Skin of body (tissue), 2 donors: Measurements from ENCODE around the genes CFD and ARID3A.

DNA sequence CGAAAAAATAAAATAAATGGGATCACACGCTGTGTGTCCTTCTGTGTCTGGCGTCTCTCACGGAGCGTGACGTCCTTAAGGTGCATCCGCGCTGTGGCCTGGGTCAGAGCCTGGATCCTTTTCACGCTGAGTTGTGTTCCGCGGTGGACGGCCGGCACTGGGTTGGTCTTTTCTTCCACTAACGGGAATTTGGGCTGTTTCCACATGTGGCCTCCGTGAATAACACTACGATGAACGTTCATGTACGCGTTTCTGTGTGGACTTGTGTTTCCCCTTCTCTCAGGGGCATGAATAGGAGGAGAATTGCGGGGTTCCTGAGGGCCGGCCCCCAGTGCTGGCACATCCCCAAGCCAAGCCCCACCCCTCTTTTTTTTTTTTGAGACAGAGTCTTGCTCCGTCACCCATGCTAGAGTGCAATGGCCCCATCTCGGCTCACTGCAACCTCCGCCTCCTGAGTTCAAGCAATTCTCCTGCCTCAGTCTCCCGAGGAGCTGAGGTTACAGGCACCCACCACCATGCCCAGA is 6.2 kb upstream of the PTBP1 start:
- RAMPAGE, long total RNA: no peak

DNA sequence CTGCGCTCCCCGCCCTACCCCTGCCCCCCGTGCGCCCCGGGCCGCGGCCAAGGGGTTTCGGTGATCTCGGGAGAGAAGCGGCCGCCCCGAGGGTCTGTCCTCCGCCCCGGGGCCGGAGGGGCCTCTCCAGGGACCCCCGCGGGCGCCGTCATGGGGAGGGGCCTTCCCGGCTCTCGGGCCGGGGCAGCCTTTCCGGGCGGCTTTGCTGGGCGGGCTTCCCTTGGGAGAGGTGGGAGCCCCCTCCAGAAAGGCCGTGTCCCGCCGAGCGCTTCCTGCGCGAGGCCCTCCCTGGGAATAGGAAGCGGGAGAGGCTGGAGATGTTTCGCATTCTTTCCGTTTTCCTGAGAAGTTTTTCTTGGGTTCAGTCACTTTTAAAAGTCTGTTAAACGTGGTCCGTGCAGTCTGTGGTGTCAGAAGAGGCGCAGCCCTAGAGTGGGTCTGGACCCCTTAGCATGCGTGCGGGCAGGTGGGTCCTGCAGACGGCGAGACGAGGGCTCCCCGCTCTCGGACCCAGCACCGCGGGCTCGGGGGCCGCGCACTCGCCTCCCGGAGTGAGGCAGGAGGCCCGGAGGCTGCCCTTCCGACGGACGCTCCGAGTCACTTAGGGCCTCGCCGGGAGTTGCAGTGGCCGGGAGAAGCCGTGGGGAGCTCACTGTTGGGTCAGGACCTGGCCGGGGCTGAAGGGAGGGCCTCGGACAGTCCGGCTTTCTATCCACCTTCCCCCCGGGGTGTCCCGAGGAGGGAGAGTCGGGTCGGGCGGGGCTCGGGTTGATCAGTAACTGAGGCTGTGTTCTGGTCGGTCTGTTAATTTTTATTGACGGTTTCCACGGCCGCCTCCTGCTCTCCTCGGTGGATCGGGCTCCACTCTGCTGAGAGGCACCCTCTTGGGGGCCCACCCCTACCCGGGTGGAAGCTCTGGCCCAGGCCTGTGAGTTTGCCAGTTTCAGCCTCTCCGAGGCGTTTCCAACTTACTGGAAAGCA is 1.1 kb downstream of the PTBP1 start:
- RAMPAGE, long total RNA: no peak

DNA sequence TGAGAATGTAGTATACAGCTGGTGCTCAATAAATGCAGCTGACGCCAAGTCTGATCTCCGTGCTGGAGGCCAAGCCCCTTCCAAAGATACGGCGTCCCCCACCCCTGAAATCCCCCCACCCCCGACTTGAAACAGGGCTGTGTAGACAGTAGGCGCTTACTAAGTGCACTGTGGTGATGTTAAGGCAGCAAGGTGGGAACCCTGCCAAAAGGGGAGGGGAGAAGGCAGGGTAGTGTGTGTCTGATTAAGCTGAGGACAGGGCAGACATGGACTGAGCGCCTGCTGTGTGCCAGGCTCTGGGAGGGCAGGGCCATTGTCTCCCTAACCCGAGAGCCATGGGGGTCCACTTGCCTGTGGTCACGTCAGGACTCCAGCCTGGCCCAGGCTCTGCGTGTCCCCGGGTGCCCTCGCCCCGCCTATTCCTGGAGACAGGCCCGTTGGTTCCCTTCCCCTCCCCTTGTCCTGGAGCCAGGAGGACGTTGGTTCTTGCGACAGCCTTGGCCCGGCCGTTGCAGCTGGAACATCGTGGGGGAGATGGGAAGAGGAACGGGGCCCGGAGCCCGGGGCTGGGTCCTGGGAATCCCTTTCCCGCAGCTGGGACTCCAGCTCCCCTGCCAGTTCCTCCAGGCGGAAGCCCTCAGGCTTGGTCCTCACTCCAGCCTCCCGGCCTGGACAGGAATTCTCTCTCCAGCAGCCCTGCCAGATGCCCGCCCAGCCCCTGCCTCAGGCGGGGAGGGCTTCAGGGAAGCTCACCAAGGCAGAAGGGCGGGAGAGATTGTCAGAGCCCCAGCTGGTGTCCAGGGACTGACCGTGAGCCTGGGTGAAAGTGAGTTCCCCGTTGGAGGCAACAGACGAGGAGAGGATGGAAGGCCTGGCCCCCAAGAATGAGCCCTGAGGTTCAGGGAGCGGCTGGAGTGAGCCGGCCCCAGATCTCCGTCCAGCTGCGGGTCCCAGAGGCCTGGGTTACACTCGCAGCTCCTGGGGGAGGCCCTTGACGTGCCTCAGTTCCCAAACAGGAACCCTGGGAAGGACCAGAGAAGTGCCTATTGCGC is 1.6 kb upstream of the ELANE start:
- RAMPAGE, long total RNA: no peak

GRCh38 chr19:858814-859818 is at the start of gene CFD:
TSS of gene CFD (plus strand) at chr19:859664.
- RAMPAGE, long total RNA: no peak

DNA sequence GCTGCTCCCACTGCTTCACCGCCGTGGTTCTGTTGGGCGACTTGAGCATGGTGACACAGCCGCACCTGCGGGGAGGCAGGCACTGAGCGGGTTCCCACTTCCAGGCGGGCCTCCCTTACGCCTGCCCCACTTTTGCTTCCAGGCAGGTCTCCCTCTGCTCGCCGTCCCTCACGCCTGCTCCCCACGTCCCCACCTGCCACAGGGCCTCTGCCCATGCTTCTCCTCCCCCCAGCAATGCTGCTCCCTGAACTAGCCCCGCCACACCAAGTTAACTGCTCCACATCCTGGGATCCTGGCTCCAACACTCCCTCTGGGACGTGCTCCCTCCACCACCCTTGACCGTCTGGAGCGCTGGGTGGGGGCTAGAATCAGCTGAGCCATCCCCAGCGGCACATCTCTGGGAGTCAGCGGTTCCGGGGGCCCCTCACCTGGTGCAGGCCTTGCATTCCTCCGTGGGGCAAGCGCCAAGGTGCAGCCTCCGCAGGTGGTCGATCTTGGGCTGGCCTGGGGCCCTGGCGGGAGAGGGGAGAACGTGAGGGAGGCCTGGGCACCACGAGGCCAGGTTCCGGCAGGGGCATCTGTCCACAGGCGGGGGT is 9.1 kb downstream of the CFD start:
- RAMPAGE, long total RNA: no peak

GRCh38 chr19:869152-869954 is 9.9 kb downstream of the CFD start:
- RAMPAGE, long total RNA: no peak

DNA sequence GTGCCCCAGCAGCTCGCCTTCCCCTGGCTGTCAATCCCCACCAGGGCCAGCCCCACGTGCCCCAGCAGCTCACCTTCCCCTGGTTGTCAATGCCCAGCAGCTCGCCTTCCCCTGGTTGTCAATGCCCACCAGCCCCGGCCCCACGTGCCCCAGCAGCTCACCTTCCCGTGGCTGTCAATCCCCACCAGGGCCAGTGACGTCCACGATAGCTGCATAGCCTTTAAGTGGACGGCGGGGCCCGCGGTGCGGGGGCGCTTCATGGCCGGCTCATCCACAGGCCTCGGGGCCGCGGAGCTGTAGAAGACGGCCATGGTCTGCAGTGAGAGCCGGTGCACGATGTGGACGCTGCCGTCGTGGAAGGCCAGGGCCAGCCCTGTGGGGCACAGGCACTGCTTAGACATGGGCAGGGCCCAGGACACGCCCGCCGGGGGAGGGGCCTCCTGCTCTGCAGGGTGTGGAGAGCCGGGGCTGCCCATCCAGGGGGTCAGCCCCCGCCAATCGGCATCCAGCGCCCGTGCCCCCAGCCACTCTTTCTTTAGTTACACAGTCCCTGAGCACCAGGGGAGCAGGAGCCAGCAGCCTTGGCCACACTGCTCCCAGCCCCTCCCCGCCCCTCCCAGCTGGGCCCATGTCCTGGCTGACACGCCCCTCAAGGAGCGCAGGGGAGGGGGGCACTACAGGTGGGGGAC is 13.1 kb downstream of the MED16 start:
- RAMPAGE, long total RNA: no peak

GRCh38 chr19:925245-926185 is at the start of gene ARID3A:
TSS of gene ARID3A (plus strand) at chr19:926035.
- RAMPAGE, long total RNA: no peak

DNA sequence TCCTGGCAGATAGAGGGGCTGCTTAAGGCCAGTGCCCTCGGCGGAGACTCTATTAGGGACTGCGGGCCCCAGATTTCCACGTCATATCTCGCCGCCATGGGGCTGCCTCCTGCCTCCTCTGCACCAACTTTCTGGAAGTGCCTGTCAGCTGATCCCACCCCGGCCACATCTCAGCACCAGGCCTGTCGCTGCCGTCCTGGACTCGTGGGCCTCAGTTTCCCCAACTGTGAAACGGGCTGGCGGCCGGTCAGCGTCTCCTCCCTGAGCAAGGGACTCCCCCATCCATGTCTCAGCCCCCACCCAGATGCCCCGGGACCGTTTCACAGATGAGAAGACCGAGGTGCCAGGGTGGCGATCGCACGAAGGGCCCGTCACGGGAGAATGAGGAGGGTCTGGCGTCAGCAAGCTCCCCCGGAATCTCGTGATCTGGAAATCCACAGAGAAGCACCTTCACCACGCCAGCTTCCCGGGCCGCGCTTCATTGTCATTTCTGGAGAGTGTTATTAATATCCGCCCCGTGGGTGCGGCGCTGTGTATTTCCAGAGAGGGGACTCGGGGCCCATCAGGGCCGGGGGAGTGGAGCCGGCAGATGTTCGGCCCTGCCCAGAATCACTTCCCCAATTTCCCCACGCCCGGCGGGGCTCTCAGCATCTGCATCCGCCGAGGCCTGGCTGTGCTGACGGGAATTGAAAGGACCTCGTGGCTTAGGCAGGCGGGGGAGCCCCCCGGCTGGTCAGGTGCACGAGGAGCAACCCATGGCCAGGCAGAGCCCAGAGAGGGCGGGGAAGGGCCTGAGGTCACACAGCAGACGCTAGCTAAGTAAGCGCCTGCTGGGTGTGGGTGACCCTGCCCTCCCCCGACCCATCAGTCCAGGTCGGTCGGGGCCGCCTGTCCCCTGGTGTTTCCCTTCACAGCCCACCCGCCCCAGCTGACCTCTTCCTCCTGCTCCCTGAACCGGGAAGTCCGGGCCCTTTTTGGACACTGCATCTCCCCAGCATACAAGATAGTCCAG is 21.7 kb downstream of the ARID3A start:
- RAMPAGE, long total RNA: no peak

DNA sequence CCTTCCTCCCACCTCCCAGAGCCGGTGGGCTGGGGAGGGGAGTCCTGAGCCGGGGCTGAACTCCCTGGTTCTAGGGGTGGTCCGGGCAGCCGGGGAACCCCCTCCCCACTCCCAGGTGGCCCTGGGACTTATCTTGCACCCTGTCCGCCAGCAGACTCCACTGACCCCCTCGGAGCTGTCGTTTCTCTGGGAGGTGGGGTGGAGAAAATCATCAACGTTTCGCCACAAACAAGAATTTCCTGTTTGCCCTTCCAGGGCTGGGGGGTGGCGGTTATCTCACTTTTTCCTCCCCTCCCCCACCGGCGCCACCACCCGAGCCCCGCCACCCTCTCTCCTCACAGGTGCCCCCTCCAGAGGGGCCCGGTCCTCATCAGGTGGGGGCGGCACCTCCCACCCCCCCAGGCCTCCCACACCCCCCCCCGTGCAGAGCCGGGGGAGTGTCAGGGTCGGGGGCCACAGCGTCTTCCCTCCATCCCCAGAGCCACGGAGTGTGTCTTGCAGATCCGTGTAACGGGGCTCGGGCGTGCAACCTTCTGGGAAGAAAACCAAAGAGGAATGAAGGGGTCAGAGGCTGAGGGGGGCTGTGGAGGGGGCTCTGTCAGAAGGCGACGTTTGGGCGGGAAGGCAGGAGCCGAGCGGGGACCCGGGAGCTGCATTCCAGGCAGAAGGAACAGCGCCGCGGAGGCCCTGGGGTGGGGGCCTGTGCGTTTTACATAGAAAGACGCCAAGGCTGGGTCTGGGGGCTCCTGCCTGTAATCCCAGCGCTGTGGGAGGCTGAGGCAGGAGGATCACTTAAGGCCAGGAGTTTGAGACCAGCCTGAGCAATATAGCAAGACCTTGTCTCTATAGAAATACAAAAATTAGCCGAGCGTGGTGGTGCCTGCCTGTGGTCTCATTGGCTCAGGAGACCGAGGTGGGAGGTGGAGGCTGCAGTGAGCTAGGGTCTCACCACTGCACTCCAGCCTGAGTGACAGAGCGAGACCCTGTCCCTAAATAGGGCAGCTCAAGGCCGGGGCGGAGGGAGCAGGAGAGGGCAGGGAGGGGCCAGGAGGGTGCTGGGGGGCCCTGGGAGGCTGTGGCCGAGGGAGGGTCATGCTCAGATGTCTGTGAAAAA is 27.6 kb downstream of the ARID3A start:
- RAMPAGE, long total RNA: no peak

- RAMPAGE, long total RNA: no peak
These were observed 4.0 kb upstream of the GRIN3B start for GRCh38 chr19:995916-996997.

- RAMPAGE, long total RNA: no peak
These were observed 3.7 kb downstream of the TMEM259 start for GRCh38 chr19:1017039-1017880.

- RAMPAGE, long total RNA: no peak
These were observed 8.6 kb downstream of the POLR2E start for GRCh38 chr19:1086375-1087246.

- RAMPAGE, long total RNA: no peak
These were observed 1.4 kb downstream of the POLR2E start for GRCh38 chr19:1093628-1094328.

DNA sequence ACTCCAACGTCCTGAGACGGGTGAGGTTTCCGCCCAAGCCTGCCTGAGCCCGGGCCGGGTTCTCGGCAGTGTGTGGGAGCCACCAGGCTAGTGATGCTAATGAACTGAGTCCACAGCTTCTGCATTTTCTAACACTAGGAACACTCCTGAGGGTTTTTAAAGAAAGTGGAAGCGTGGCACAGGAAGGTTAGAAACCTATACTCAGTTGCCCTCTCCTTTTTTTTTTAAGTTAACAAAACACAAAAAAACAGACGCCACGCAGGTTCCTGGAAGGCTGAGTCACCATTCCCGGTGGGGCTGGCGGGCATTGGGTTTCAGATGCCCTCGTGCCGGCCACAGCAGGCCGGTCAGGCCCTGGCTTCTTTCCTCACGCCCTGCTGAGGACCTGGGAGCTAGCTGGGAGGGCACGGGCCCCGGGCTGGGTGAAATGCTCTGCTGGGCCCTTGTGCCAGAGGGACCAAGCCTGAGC is 22.3 kb downstream of the GPX4 start:
- RAMPAGE, long total RNA: no peak

DNA sequence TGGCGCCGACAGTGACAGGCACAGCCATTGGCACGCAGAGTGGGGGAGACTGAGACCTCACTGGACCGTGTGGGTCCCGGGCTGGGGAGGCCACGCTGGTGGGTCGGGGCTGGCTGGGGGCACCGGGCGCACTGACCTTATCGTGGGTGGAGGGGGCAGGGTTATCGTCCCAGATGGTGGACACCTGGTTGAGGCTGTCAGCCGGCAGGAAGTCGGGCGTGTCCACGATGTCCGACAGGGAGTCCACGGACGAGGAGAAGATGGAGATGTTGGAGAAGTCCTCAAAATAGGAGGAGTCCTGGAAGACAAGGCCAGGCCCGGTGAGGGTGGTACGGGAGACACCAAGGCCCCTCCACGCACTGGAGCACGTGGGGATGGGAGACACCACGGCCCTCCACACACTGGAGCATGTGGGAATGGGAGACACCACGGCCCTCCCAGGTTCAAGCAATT is 23.7 kb downstream of the GPX4 start:
- RAMPAGE, long total RNA: no peak

DNA sequence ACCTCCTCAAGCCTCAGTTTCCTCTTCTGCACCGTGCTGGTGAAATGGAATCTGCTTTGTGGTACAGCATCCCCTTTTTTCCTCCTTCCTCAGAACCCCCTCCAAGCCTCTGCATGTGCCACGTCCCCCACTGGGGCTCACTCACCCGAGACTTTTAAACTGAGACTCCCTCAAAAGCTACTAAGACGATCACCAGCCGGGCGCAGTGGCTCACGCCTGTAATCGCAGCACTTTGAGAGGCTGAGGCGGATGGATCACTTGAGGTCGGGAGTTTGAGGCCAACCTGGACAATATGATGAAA is 349 bp upstream of the SBNO2 start:
- RAMPAGE, long total RNA: no peak

DNA sequence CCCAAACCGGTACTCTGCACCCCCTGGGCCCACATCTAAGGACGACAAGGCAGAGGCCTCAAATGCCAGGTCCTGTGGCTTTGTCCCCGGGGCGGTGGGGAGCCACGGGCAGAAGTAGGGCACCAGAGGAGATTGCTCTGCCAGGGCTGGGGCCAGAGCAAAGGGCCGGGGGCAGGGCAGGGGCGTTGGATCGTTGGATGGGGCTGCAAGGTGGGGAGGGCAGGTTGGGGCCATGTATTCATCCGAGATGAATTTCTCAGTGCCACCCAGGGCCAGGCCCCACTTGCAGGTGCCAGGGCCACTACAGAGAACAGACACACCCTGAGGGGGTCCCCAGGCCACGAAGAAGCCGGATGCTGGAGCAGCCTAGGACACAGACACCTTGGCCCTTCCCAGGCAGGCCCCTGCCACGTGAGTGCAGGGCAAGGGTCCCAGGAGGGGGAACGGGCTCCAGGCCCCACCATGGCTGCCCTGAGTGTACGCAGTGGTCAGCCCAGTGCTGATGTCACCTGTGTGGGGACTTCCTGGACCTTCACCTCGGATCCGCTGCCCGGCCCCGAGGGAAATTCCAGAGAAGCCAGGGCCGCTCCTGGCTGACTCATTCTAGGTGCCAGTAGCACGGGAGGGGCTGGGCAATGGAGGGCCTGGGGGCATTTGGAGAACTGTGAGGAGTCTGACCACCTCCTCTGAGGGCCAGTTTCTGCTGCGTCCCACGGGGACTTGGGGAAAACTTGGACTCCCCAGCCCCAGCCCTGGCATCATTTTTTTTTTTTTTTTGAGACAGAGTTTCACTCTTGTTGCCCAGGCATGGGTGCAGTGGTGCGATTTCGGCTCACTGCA is 9.6 kb upstream of the SBNO2 start:
- RAMPAGE, long total RNA: no peak

GRCh38 chr19:1246305-1246595 is 2.1 kb upstream of the MIDN start:
- RAMPAGE, long total RNA: no peak

DNA sequence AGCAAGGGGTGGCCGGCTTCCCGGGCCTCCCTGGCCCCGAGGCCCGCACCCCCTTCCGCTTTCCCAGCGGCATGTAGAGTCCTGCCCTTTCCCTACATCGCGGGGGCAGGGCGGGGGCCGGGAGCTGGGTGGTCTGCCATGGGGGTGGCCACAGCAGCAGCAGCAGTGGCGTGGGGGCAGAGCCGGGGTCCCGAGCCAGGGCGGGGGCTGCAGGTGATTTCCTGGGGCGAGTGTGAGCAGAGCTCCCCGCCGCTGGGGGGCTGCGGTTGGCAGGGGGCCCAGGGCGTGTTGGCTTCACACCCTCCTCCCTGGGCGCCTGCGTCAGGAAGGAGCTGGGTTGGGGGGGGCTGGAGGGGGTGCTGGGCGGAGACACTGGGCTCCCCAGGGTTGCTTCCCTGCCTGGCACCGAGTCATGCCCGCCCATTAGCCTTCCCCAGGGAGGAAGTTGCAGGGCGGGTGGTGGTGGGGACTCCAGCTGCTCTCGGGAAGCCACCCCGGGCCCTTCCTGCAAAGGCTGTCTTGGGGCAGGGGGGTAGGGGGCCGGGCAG is 4.4 kb downstream of the MIDN start:
- RAMPAGE, long total RNA: no peak